ENCODE measurements around a stretch of chr1.

GRCh38 chr1:244366889-244367397 is 14.5 kb downstream of the C1orf100 start:
- PRO-cap = no peak

DNA sequence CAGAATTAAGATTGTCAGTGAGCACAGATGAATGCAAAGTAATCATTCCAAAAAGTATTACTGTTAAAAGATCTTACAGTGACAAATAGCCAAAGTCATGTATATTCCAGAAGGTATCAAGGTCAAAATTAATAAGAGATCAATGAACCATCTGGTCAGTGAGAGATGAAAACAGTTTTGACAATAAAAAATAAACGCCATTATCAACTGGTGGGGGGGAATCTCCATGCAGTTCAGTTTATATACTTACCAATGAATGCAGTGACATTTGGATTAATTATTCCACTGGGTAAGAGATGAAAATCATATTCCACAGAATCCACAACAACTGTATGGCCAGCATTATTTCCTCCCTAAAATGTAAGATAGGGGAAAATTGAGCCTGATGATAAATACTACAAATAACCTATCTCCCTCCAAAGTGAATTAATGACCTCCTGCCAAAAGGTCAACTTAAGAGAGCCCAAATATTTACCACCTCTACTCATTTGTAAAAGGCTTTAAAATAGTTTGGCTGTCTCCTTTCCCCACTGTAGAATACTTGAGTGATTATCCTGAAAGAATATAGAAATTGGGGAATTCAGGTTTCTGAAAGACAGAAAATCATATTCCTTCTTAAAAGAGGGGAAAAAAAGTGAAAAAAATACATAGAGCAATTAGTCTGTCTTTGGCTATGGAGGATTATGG is 14.2 kb downstream of the ADSS2 start:
- PRO-cap = no peak

DNA sequence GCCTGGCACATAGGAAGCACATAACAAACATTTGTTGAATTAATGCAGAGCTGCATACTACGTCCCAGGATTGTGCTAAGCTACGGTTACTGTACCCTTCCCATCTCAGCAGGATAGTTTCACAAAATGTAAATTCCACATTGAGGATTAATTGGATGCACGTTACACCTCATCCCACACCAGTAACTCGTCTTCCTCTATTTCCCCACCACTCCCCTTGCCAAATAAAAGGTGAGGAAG is 691 bp upstream of the DESI2 start:
- PRO-cap = no peak

DNA sequence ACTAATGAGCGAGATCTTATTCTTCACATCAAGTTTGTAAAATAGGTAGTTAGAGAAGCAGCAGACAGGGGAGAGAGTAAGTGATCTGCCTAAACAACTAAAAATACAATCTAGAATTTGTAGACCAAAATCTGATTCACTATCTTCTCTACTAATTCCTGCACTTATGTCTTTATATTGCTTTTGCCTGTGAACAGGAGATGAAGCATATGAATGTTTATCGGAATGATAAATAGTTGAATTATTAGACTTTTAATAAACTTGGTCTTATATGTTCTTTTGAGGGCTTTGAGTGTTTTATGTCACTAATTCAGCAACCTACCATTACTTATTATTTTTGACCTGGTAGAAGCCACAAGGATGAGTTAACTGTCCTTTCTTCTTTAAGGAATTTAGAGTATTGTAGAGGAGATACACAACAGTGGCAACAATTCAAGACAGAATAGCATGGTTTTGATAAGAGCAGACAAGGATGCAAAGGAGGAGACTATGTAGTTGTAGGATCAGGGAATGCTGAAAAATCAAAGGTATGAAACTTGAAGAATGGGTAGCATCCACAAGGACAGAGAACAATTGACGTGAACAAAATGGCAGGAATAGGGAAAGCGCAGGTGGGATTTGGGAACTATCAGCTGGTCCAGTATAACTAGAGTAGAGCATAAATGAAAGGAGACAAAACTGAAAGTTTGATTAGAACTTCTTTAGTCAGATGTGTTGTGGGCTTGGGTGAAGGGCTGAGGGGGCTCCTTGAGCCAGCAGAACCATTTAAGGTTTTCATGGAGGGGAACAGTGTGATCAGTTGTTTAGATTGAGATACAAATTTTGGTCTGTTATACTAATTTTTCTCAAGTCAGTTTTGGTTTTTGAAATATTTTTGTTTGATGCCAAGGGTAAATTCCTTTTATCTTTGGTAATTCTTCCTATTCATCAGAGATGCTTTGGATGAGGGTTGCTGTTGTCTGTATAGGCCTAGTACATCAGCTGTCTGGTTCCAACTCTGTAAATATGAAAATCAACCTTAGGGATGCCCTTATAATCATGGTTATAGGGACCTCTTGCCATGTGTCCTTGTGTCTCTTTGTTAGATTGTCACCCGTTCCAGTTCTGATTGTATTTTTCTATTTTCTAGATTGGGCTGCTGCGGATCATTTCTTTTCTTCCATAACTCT is 2.6 kb downstream of the DESI2 start:
- PRO-cap = no peak

- PRO-cap = no peak
Observed at GRCh38 chr1:244851070-244852155, 12.9 kb downstream of the HNRNPU start.

- PRO-cap = no peak
Observed at GRCh38 chr1:244856378-244856989, 7.9 kb downstream of the HNRNPU start.

- PRO-cap = no peak
Observed at GRCh38 chr1:244957456-244958121, 11.9 kb upstream of the EFCAB2 start.

- PRO-cap = no peak
Observed at GRCh38 chr1:244969237-244969569, 279 bp upstream of the EFCAB2 start.

DNA sequence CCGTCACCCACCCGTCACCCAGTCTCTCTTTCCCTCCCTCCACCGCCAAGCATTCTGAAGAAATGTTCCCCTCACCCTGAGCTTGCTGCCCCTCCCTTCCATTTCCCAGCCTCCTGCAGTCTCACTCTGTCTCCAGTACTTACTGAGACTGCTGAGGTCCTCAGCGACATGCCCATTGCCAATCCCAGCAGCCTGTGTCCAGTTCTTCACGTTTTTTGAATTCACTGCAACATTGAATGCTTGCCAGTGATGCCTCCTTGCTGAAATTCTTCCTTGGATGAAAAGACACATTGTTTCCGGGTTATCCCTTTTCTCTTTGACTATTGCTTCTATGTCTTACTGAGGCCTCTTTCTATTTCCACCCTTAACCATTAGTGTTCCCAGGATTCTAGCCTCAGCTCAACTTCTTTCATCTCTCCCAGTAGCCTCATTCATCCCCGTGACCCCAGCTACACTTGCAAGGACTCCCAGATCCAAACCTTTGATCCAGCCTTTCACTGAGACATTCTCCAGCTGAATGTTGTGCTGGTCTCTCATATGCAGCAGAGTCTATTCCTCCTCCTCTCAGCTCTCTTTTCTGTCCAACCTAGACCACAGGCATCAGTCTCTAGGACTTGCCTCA is 46.5 kb upstream of the KIF26B start:
- PRO-cap = no peak

DNA sequence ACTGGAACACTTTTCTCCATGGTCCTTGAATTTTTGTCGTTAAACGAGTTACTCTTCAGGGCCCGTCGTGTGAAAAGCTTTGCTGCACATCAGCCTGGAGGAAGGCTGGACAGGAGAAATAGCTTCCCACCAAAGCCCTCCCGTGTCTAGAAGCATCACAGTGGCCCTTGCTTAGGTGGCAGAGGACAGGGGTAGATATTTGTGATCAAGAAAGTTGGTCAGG is 102.6 kb downstream of the KIF26B start:
- PRO-cap = no peak

DNA sequence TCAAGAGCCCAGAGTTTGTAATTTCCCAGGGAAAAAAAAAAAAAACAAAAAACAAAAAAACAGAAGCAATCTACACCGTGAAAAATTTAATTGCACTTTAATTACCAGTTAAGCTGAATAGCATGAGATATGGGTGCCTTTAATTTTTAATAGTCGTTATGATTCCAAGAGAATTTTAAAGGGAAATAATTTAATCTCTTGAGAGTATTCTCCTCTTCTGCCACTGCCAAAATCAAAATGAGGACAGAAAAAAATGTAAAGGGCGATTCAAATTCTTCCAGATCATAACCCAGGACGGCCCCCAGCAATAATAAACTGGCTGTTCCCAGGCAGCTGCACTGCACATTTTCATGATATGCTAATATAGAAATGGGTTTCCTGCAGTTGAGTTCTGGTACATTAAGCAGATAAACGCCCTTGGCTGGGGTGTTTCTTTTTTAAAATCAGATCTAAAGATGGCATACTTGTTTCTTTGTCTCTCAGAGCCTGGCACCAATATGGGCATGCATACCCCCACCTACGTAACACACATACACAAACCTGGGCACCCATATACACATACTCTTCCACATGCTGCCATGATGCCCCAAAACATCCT is 653.1 kb downstream of the KIF26B start:
- PRO-cap = no peak

DNA sequence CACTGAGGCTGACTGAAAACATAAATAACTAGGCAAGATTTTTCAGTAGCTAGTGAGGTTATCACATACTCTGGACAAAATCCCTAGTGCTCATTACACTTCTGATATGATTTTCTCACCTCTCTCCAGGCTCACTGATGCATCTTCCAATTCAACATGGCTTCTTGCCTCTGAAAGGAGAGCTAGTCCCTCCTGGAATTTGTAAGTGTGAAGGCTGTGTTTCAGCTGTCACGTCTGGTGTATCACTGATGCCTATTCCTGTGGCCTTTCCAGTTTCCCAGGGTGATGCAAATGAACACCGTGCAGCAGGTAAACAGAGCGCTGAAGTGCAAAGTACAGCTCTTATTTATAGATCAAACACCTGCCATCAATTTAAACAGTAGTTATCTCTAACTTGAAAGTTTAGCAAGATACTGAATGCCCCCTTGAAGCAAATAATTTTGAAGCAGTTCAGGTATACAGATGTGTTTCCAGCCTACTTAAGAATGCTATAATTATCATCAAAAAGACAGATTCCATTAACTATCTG is 656.2 kb downstream of the KIF26B start:
- PRO-cap = no peak

DNA sequence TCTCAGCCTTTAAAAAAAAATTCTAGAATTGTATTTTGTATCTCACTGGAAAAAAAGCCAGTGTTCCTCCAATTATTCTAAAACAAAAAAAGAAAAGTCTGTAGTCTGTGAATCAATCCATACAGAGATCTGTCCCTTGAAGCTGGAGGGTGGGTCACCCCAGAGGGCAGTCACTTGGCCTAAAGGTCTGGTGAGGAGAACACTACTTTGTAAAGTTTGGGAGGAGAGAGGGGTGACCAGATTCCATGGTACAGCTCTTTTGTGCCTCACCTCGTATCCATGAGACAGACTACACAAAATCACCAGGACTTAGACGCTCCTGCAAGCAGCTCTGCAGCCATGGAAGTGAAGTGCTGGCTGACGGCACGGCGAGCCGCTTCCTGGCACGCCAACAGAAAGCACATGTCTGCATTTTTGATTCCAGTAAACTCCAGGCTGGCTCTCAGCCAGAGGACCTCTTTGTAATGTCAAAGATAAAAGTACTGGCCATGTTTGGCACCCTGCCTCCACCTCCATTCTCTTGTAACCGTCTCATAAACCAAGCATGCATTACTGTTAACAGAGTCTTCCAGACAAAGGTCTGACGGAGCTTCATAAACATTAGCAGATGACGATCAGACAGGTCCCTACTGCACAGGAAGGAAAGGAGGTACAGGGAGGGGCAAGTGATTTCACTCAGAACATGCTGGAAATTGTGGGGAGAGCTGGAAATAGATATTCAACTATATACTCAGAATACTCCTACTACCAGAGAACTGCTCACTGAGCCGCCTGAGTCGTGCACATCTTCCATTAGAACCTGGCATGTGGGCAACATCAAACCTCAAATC is 632.2 kb downstream of the SMYD3 start:
- PRO-cap = no peak

- PRO-cap = no peak
Observed at GRCh38 chr1:245980584-245981398, 526.3 kb downstream of the SMYD3 start.

DNA sequence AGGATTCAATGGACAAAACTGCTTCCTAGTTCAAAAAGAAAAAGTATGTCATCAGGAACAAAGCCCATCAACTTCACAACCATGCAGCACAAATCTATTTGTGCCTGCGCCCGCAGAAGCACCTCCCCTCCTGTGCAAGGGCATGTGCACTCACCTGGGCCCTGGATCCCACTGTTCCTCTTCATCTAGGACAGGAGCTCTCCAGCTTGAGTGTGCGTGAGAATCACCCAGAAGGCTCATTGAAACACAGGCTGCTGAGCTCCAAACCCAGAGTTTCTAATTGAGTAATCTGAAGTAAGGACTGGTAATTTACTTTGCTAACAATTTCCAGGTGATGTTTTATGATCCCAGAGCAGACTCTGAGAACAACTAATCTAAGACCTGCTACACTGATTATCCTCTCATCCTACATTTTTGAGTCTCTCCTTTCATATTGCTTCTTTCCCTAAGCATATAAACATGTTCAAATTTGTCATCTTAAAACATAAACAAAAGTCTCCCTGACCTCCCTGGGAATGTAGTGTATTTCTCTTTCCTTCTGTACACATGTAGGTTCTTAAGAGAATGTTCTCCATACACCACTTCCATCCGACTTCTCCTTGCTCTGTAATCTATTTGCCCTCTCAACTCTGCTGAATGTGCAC is 522.6 kb downstream of the SMYD3 start:
- PRO-cap = no peak

DNA sequence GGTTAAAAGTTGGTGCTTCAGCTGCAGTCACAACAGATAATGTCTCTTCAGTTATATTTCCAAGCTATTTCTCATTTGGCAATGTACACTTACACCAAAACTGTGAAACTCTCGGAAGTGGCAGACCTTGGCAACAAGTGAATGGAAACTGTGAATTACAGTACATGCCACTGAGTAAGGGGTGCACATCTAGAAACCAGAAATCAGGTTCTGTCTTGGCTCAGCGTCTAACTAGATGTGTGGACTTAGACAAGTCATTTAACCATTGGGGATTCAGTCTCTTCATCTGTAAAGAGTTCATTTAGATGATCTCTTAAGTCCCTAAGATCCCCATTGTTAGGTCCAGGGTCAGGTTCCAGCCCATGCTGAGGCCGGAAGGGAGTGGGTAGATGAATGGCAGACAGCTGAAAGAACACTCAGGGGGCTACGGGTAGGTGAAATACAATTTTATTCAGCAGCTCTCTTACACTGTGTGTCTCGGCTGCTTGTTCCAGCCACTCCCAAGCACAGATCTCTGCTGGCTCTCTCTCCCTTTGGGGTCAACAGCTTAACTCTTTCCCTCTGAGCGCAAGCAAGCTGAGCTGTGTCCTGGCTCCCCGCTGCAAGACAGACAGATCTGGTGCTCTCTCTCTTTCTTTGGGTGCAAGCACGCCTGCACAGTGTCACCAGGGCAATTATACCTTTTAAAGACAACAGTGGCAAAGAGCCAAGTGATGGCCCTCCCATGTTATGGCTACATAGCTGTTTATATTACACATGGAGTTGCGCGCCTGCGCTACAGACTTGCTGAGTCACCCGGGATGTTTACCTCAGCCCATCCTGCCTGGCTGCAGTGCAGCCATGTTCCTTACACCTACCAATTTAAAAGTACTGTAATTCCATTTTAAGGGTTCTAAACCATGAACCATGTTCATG is 396.8 kb downstream of the SMYD3 start:
- PRO-cap = no peak

GRCh38 chr1:246116939-246118043 is 389.8 kb downstream of the SMYD3 start:
- PRO-cap = no peak

DNA sequence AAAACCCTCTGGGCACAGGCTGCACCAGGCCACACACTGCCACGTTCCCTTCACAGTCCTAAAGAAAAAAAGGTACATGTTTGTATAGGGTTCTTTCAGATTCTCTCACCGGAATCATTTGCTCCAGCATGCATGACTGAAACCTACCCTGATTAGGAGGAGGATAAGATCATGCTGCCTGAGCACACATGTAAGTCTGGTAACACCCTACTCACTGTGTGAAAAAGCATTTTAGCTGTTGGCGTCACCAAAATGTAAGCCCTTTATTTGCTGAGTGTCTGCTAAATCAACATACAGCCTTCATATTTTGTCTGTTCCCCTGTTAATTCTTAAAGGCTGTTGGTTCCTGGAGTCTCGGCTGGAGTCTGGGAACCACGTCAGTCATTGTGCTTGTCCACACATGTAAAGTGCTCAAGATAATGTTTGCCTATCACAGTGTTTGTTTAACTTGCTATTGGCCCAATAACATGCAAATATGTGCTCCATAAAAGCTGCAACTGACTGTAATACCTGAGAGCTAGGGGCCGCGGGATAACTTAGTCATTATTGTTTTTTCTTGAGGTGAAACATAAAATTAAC is 340.8 kb downstream of the SMYD3 start:
- PRO-cap = no peak

GRCh38 chr1:246170349-246170881 is 336.7 kb downstream of the SMYD3 start:
- PRO-cap = no peak

DNA sequence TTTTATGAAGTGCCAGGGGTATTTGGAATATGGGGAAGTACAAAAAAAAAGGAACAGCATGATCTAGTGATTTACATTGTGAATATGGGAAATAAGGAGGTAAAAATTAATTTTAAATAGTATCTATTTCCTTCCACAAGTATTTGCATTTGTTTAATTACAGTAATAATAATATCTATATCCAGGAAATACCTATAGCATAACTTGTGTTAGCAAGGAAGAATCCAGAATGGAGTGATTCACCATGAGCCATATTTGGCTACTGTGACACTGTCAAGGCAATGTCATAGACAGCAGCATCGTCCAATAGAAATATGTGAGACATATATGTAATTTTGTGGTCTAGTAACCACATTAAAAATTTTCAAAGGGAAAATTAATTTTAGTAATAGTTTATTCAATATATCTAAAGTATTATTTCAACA is 22.0 kb downstream of the CNST start:
- PRO-cap = unidirectional peak, minus-strand start at position 231 of the sequence